ENCODE results near the genes HACL1 and ZNF385D.

GRCh38 chr3:15347762-15348236, 15.4 kb upstream of the SH3BP5 start:
- PRO-cap, result no peak

GRCh38 chr3:15600935-15601636, at the start of gene HACL1:
Gene HACL1 (minus strand): TSS chr3:15601569.
- PRO-cap, result unidirectional peak, plus-strand start at chr3:15601116; bidirectional peak, plus-strand start at chr3:15601302, minus-strand start at chr3:15601245; bidirectional peak, plus-strand start at chr3:15602026, minus-strand start at chr3:15601569

- PRO-cap, result no peak
Measured at GRCh38 chr3:15651178-15651639, 49.7 kb downstream of the BTD start.

- PRO-cap, result no peak
Measured at GRCh38 chr3:16176256-16177102, 2.0 kb downstream of the GALNT15 start.

- PRO-cap, result no peak
Measured at GRCh38 chr3:16203618-16204069, 29.2 kb downstream of the GALNT15 start.

- PRO-cap, result no peak
Measured at GRCh38 chr3:16287710-16288470, 22.9 kb downstream of the OXNAD1 start.

DNA sequence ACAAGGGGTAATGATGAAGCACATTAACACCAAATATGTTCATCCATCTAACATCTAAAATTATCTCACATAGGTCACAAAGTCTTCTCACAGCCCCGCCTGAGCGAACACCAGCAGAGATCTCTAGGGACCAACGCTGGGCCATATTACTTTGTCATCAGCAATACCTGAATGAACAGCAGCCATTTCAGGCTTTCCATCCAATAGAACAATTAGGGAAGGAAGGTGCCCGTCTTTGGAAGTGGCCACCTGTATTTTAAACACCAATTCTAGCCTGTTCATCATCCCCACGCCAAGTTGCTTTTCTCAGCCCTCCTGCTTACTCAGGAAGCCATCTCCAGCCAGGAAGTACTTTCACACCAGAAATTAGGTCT, 106.4 kb downstream of the OXNAD1 start:
- PRO-cap, result no peak

GRCh38 chr3:16441371-16441678, 72.2 kb downstream of the RFTN1 start:
- PRO-cap, result no peak

GRCh38 chr3:16472261-16473012, 41.1 kb downstream of the RFTN1 start:
- PRO-cap, result no peak

GRCh38 chr3:16697344-16698200, 92.3 kb upstream of the DAZL start:
- PRO-cap, result bidirectional peak, plus-strand start at chr3:16697616, minus-strand start at chr3:16697604; bidirectional peak, plus-strand start at chr3:16697984, minus-strand start at chr3:16697829

DNA sequence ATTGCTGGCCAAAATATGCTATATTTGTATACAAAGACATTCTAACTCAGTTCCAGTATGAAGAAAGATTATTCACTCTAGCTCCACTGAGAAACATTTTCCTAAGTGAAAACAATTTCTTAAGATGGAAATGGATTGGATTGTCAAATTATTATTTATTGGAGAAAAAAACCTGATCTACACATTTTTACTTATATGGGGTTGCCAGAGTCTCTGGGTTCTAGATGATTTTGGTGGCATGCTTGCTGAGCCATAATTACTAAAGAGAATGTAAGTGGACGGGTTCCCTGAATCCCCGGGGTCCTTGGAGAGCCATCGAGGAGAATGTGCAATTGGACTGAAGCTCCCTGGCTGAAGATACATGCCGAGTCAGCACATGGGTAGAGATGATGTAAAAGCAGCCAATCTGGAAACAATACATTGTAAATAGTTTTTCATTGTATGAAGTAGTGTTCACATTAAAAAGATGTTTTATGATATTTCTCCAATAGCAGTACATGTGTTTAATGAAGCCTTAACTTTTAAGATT, 205.4 kb downstream of the PLCL2 start:
- PRO-cap, result no peak

DNA sequence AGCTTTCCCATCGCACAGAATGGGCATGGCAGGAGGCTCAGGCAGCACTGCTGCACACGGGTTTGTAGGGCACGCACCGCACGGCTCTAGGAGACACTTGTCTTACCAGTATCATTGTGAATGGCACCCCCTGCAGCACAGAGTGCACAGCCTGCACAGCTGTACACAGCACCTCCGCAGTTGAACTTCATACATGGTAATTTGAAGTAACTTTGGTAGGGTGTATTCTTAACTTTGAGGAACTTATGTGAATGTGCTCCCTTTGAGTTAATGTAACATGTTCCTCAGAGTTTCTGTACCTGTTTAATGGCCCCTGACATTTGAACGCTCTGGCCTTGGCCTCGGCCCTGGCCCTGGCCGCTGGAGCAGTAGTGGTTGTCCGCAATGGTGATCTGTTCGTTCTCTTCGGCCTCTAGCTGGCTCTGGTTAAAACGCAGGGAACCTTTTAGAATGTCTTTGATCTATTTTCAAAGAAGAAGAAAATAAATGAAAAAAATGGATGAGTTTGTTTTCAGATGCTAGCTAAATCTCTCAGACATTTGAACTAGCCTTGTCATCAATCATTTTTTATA, 281.8 kb downstream of the PLCL2 start:
- PRO-cap, result no peak

GRCh38 chr3:17501485-17502755, 240.5 kb downstream of the TBC1D5 start:
- PRO-cap, result no peak

DNA sequence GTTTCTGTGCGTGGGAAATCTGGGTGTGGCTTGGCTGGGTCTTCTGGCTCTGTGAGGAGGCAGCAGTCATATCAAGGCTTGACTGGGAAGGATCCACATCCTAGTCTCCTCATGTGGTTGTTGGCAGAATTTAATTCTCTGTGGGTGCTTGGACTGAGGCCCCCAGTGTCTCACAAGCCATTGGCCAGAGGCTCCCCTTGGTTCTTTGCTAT, 102.7 kb upstream of the TBC1D5 start:
- PRO-cap, result no peak

DNA sequence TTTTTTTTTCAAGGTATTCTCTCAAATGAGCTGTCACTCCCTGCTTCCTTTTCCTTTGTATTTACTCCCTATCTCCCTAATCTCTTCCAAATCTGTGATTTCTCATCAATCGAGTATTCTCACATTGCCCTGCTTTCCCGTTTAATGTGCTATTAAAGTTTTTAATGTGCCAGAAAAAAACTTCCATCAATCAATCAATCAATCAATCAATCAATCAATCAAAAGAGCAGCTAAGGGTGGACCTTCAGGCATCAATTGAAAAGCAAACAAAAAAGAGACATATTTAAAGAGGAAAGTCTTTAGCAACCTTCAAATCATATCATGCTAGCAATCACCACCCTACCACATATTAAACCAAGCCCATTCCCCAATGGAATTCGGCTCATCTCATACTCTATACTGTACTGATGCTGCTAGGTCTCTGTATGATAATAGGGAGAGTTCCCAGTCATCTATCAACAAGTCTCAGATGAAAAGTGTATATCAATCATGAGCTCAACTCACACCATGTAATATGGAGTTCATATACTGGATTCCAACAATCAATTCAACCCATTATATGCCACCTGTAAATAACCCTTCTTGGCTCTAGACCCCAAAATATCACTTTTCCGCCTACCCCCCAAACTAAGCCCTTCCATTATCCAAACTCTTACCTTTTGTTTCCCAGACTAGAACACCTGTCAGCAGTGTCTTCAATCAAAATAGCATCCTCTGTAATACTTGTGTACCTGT, 58.7 kb downstream of the SATB1 start:
- PRO-cap, result no peak

DNA sequence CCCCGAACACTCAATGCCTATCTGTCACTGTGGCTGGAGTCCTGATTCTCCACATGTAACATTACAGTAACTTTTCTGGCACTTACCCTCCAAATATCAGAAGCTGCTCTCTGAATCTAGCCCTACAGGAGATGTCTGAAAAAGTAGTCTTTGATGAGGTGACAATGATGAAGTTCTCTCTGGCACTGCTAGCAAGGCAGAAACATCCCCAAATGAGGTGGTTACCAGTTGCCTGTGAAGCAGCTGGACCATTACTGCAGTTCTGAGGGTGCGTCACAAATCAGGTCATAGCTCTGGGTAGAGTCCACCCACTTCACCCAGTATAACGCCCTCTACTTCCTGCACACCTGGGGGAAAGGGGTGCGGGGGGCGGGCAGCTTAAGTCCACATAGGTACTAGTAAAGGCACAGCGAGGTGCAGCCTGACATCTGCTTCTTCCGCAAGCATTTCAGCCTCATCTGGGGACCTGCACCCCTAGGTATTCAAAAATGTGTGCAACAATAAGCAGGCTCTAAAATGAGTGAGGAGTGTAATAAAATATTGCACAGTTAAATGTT, 13.4 kb upstream of the SATB1 start:
- PRO-cap, result no peak

GRCh38 chr3:18446011-18446406, 20.9 kb upstream of the SATB1 start:
- PRO-cap, result no peak

DNA sequence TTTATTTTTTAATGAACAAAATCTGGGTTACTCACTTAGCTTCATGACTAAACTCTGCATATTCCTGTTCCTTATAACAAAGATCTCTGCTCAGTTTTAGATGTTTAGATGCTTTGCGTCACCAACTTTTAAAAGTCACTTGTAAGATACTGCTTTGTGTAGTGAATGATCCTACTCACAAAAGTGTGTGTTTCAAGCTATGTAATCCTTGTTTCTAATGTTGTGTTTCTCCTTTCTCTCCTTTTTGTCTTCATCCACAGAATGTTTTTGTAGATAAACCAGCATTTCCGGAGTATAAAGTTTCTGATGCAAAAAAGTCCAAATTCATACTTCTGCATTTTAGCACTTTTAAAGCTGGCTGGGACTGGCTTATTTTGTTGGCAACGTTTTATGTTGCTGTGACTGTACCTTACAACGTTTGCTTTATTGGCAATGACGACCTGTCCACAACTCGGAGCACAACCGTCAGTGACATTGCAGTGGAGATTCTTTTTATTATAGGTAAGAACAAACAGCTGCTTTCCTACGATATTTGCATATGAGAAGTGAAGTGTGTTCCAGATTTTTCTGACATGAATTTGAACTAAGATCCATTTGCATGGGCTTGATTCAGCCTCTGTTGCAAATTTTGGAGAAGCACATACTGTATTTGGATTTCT, 199.3 kb downstream of the KCNH8 start:
- PRO-cap, result no peak

DNA sequence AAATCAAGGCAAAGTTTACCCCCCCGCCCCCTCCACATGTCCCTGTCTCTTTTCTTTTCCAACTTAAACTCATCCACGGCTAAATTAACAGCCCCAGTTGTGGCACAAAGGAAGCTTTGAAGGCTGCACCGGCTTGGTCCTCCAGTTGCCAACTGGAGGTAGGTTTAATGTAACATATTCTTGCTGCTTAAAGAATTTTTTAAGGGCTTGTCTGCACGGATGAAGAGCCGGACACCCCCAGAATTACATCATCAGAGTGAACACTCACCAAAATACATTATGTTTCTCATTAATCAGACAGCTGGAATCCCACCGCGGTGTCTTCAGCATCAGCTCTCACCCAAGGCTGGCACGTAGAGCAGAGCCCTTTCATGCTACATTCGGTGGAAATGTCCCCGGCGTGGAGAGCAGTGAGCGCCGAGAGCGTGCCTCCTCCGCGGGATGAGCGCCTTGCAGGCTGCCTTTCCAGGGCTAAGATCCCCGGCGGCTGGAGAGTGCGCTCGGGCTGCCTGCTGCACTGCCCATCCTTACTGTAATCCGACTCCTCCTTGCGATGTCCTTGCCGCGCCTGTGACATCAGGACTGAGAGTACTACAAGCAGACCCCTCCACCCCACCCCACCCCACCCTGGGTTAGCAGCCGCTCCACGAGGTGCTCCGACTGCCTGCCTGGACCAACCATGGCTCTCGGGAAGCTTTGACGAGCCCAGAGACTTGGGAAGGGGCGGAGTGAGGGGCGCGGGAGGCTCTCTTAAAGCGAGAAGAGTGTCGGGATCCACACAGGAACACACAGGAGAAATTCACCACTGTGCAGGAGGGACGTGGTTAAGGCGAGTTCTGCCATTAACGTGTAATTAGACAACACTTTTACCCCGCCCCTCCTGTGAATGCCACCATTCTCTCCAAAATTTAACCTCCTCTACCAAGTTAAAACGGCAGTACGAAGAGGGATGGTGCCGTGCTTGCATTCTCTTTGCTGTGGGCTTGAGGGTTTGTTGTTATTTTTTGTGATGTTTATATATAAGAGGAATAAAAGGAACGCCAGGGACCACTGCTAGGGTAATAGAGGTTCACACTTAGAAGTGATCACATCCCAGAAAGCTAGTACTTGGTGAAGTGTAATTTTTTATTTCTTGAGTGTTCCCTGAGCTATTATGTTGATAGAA, at the start of gene ZNF385D:
TSS of gene ZNF385D (minus strand) at position 584 of the 1,165 bp plus-strand sequence.
- PRO-cap, result bidirectional peak, plus-strand start at position 625 of the sequence, minus-strand start at position 584 of the sequence

GRCh38 chr3:23646159-23646734, 159.5 kb upstream of the UBE2E1 start:
- PRO-cap, result no peak